A375 (cell line): ENCODE results near the gene GTSF1L.

DNA sequence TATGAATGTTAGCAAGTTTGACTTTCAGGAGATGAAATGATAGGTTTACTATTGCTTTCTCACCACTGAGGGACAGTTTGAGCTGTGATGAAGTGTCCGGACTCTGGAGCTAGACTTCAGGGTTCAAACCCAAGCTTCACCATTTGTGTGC lies 8.2 kb downstream of the DHX35 start:
- RAMPAGE, long total RNA: no peak

- RAMPAGE, long total RNA: no peak
Observed at GRCh38 chr20:39986536-39987025, 702.5 kb downstream of the MAFB start.

DNA sequence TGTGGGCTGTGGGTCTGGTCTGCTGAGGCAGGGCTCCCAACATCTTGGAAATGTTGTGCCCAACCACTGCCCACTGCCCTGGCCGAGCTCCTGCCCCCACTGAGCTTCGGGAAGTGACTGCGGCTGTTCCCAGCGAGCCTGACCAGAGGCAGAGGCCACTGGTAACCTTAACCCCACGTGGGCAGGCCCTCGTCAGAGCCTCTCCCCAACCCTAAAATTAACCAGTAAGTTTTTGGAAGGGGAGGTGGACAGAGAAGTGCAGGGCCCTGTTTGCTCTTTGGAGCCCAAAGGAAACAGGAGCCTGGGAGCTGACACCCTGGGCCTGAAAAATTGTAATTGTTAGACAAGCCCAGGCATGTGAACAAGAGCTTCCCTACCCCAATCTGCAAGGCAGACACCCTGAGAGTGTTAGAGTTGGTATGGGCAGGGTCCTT lies 225.8 kb downstream of the MAFB start:
- RAMPAGE, long total RNA: no peak

DNA sequence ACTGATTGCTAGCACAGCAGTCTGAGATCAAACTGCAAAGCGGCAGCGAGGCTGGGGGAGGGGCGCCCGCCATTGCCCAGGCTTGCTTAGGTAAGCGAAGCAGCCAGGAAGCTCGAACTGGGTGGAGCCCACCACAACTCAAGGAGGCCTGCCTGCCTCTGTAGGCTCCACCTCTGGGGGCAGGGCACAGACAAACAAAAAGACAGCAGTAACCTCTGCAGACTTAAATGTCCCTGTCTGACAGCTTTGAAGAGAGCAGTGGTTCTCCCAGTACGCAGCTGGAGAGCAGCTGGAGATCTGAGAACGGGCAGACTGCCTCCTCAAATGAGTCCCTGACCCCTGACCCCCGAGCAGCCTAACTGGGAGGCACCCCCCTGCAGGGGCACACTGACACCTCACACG lies 69.3 kb downstream of the MAFB start:
- RAMPAGE, long total RNA: no peak

DNA sequence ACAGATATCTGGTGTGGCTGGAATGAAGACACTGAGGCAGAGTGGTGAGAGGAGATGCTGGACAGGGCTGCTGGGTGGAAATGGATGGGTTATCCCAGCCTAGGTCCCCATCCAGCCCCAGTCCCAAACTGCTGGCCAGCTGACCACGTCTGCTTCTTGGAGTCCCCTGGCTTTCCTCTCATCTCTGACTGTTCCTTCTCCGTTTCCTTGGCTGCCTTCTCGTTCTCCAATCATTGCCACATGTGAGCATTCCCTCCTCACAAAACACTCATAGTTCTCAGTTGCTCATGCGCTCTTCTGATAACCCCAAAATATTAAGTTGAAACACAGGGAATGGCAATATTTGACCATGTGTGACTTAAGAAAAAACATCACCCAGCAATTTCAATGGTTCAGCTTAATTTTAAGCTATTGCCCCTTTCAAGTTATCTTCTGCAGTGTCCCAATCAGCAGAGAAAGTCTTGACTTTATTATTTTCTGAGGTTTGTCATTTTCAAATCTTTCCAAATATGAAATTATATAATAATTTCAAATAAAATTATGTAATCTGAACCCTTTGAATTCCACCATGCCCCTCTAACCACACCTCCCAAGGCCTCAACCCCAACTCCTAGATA lies 31.4 kb downstream of the MAFB start:
- RAMPAGE, long total RNA: no peak

DNA sequence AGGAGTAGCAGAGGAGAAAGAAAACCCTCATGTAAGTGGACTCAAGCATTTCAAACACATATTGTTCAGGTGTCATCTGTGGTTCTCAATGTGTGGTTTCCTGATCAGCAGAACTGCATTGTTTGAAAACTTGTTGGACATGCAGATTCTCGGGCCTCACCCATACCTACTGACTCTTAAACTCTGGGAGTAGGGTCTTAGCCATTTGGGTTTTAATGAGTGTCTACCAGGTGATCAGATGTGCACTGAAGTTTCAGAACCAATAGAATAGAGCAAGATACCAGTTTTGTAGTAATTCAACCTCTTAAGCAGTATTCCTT lies 14.3 kb downstream of the TOP1 start:
- RAMPAGE, long total RNA: no peak

GRCh38 chr20:41142965-41143639 lies 5.8 kb downstream of the PLCG1 start:
- RAMPAGE, long total RNA: no peak

- RAMPAGE, long total RNA: no peak
Observed at GRCh38 chr20:41169976-41170451, 32.7 kb downstream of the PLCG1 start.

DNA sequence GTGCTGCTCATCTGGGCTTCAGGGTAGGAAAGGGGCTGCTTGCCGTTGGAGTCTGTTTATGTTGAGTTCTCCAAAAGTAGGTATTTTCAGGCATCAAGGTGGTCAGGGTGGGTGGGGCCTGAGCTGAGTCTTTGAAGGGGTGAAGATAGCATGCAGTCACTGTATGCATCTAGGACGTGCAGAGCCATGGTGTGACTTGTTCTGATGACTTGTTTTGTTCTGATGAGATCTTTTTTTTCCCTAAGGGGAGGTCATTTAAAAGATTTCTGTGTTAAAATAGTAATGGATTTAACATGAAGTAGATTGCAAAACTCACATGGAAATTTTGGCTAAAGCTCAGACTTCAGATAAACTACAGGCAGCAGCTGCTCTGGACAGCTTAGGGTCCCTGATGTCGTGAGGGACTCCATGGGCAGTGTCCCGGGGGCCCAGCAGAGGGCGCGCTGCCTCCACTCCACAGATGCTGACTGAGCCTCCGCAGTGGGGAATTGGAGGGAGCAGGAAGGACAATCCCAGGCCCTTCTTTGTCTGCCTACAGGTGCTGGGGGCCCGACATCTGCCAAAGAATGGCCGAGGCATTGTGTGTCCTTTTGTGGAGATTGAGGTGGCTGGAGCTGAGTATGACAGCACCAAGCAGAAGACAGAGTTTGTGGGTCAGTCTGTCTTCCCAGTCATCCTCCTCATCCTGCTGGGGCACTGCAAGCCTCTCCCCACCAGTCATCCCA lies 35.7 kb downstream of the PLCG1 start:
- RAMPAGE, long total RNA: no peak

GRCh38 chr20:41177217-41178035 lies 40.1 kb downstream of the PLCG1 start:
- RAMPAGE, long total RNA: no peak

DNA sequence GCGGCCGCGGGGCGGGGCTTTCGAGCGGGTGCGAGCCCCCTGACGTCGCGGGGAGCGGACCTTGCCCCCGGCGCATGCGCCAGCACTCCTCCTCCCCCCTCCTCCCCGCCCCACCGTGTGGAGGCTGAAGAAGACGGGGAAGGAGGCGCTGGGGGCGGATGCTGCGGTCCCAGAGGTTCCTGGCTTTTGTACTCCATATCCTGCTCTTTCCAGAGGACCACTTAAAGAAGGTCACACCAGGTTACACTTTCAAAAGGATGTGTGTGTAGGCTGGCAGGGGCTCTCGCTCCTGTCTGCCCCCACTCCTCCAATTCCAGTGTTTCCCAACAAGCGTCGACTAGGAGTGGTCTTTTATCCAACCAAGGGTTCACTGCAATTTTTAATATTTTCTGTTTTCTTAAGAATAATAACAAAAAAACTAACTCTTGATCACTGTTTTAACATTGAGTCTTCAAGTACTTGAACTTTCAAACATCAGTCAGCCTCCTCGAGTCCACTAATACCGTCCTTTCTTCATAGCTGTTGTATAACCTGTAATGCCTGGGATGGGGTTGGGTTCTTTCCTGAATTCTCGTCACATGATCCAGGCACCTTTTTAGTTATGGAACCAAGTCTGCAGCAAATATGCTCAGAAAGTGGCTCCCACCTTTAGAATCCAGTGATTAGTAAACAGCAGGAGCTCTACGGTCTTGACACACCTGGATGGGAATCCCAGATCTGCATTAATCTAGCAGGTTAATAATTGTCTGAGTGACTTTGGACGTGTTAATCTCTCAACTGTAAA lies 475 bp upstream of the ZHX3 start:
- RAMPAGE, long total RNA: no peak

GRCh38 chr20:41420698-41421555 lies 54.3 kb upstream of the EMILIN3 start:
- RAMPAGE, long total RNA: no peak

DNA sequence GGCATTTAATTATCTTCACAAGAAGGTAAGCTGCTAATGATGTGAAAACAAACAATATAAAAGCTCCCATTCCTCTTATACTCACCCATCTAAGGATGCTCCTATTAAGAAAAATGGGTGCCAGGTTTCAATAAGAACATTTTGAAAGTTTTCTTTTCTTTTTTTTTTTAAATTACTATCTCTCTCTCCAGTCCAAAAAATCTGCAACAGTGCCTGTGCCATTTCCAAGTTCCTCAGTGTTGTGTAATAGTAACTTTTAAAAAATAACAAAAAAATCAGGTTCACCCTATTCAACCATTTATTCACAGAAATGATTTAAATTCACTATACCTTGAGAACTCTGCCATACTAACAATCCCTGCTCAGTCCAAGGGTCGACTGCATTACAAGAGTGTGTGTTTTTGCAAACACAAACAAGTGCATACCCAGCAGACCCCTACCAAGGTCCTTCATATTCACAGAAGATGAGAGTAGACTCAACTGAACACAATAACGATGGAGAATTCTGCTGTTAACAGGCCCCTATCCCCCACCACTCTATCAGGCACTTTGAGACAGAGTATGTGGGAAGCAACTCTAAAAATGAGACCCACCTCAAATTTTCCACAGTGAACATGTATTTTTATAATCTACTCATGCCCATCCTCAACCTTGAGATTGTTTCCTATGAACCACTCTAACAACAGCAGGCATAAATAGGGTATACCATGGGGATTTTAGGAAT lies 60.8 kb downstream of the CHD6 start:
- RAMPAGE, long total RNA: no peak

DNA sequence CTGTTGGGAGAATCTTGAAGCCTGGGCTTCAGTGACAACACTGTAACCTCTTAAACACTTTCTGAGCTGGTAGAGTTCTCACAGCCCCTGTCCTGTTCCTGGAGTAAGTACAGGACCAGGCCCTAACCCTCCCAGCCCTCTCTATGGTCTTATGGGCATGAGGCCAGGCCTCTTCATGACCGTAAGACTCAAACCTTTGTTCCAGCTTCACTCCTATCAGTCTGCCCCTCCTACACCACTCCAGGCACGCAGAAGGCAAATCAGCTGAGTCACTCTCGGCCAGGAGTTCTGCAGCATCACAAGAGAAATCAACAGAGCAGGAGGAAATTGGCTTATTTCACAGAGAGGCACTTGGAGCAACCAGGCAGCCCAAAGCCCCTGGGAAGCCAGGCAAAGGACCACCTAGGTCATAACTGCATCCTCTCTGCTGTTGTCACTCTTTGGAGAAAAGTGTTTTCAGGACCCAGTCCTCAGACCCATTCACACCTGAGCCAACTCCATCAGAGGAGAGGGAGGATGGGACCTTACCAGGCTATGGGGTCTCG lies 25.4 kb upstream of the CHD6 start:
- RAMPAGE, long total RNA: no peak

- RAMPAGE, long total RNA: no peak
Observed at GRCh38 chr20:41692463-41693098, 74.4 kb upstream of the CHD6 start.

DNA sequence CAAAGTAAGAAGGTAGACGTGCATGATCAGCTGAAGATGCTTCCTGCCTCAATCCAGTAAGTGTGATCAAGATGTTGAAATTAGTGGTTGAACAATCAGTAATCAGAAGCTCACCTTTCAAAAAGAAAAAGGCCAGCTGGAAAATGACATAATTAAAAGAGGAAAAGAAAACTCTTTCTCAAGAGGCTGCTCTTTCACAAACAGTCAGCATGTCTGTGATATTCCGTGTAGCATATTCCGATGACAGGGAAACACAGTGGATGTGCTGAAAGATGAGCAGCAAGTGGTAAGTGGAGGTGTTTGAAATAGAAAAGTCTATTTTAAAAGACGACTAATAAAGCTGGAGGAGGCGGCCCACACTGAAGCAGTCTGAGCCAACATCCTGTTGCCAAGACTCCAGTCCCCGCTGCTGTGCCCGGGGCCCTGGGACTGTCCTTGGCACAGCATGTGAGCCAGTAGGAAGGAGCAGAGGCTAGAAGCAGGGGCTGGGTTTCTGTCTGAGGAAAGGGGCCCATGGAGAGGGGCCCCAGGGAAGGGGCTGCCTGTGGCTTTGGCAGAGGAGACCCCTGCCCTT lies 351.4 kb upstream of the CHD6 start:
- RAMPAGE, long total RNA: no peak

DNA sequence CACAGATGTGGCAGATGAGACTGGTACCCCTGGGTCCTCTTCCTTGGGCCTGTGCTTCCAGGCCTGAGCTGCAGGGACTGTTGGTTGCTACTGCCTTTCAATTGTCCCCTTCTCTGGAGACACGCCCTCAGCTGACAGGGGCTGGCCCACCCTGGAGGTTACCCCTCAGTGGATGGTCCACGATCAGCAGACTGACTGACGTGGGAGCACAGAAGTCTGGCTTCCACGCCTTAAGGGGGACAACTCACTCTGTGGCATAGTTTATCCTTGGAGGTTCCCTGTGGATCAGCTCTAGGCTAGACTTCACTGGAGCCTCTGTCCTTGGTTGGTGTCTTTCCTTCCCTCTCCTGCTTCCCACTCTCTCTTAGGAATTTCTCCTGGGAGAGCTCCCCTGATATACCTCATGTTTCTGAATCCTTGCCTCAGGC lies 495.2 kb upstream of the CHD6 start:
- RAMPAGE, long total RNA: no peak

DNA sequence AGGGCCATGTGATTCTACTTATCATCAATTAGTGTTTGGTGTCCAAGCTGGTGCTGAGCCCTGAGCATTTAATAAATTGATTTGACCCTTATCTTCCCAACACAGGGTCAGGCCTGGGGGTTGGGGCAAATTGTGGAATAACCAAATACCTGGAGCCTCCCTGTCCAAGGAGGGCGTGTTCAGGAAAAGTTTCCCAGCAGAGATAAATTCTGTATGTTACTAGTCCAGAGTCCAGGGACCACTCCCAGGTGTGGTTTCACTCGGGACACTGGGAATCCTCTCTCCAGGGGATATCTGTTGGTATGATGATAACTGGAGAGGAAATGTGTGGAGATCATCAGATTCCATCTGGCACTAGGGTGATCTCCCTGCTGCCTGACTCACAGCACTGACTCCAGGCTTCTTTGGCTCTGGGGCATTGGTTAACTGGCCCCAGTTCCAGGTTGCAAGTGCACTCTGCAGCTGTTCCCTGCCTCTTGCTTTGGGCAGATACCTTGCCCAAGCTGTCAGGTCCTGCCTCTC lies 3.8 kb upstream of the MYBL2 start:
- RAMPAGE, long total RNA: no peak

- RAMPAGE, long total RNA: no peak
Observed at GRCh38 chr20:43726654-43727146, at the start of gene GTSF1L. Gene GTSF1L (minus strand): TSS chr20:43727002.

DNA sequence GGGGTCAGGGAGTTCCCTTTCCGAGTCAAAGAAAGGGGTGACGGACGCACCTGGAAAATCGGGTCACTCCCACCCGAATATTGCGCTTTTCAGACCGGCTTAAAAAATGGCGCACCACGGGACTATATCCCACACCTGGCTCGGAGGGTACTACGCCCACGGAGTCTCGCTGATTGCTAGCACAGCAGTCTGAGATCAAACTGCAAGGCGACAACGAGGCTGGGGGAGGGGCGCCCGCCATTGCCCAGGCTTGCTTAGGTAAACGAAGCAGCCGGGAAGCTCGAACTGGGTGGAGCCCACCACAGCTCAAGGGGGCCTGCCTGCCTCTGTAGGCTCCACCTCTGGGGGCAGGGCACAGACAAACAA lies 87.9 kb upstream of the GTSF1L start:
- RAMPAGE, long total RNA: no peak